BJ (cell line): ENCODE results near the gene GDF7.

DNA sequence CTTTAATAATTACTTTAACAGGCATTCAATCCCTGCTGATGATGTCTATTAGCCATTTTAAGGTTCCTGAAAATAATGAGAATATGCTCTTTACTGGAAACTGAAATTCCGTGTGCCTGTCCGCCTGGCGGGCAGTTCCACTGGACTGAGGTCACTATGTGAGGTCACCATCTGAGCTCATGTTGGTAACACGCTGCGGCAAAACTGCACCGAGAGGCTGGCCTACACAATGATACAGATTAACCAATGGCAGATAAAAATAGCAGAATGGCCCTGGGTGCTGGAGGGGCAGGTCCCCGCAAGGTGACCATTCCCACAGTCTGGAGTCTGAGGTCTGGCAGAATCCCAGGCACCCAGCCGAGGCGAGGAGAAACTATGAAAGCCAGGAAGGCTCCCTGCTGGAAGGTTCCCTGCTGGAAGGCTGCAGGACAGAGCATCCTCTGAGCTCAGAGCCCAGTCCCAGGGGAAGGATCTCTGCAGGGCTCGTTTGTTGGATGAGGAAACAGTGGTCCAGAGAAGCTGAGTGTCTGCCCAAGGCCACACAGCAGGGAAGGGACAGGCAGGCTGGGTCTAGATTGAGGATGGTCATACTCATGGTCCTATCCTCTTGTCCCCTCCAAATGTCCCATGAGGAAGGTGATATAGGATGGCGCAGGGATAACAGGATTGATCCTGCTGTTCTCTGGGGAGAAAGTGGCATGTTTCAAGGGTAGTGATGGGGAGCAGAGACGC lies 24.8 kb downstream of the HS1BP3 start:
- CAGE, long polyA plus RNA, result no peak
- RRBS, result no CpG with 5 or more reads among the region's 12 CpGs

- CAGE, long polyA plus RNA, result no peak
- RRBS, result 4% methylated on average over 30 of the region's 98 CpGs
Measured at GRCh38 chr2:20667085-20667874, at the start of gene GDF7. GDF7 (plus strand) TSS chr2:20667144.

GRCh38 chr2:20674949-20675436 lies 8.0 kb downstream of the GDF7 start:
- CAGE, long polyA plus RNA, result no peak
- RRBS, result no CpG with 5 or more reads among the region's 9 CpGs

GRCh38 chr2:21097092-21097652 lies 26.6 kb upstream of the TDRD15 start:
- CAGE, long polyA plus RNA, result no peak
- RRBS, result no CpG with 5 or more reads among the region's 9 CpGs

- CAGE, long polyA plus RNA, result no peak
- RRBS, result no CpG with 5 or more reads among the region's 2 CpGs
Measured at GRCh38 chr2:21422789-21423039, 298.9 kb downstream of the TDRD15 start.

DNA sequence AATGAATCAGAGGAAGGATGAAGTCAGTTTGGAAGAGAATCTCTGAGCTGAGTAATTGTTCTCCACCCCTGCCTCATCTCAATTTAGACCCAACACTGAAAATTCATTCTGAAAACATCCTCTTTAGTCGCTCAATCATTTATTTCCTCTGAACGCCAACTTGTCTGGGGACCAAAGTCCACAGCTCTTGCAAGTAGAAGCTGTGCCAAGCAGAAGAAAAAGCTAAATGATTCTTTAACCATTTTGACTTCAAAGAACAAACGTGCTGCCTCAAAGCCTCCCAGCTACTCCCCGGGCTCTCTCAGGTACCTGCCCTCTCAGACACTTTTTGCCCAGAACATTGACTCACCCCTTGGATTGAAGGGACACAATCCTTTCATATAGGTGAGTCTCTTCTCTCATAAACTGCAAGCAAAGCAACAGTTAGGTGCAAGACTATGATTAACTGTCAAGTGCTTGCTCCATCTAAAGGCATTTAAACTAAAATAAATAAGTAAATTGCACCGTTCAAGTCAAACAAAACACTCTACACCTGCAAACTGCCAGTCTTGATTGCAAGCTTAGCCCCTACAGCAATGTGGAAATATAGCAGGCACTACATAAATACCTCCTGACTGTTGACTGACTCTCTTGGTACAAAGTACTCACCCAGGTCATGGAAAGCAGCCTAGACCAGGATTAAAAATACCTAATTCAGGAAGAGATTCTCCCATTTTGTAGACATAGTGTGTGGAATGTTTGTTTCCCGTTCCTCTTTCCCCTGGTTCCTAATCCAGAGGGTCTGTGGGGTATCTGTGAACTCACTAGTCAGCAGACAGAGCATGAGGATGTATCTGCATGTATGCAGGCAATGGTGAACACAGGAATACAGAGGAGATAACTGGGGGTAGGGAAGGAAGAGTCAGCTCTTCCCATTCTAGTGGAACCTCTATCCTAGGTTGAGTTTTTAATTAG lies 176.7 kb upstream of the KLHL29 start:
- CAGE, long polyA plus RNA, result no peak
- RRBS, result no CpG with 5 or more reads among the region's 6 CpGs

DNA sequence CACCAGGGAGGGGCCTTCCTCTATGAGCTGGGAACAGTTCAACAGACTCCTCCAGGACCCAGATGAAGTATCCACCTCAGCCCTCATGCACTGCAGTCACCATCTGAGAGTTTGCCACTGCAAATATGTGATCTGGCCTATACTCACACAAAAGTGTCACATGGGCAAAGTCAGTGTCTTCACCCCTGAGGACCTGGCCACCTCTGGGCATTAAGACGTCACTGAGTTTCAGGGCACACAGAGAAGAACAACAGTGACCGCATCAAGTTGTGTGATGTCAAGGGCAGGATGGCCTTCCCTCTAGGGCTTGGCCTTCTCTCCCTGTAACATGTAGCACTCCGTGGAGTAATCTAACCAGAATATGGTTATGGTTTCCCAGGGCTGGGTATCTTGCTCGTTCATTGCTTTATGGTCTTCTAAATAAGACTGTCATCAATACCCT lies 136.8 kb upstream of the KLHL29 start:
- CAGE, long polyA plus RNA, result no peak
- RRBS, result no CpG with 5 or more reads among the region's 4 CpGs

- CAGE, long polyA plus RNA, result no peak
- RRBS, result 100% methylated on average over 1 of the region's 14 CpGs
Measured at GRCh38 chr2:23359858-23360403, 25.0 kb upstream of the KLHL29 start.

DNA sequence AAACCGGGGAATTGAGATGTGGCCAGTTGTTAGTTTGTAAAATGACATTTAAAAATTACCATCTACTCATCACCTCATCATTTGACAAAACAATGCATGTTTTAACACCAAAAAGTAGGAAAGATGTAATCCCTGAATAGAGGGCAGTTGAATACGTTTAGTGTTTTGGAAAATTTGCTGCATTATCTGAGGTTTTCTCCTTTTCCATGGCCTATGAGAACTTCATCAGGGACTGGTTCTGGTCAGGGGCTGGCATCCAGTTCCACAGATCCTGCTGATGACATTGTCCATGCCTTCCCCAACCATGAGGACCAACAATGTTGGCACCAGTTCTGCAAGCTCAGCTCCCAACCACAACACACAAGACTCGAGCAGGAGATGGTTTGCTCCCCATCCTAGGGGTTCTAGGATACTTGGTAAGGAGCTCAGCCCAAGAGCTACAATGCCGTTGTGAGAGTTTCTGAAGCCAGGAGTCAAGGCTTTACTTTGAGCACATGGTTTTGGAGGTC lies 20.4 kb downstream of the KLHL29 start:
- CAGE, long polyA plus RNA, result no peak
- RRBS, result no CpG with 5 or more reads among the region's 4 CpGs

GRCh38 chr2:23450013-23450418 lies 65.0 kb downstream of the KLHL29 start:
- CAGE, long polyA plus RNA, result no peak
- RRBS, result 78% methylated on average over 3 of the region's 15 CpGs

DNA sequence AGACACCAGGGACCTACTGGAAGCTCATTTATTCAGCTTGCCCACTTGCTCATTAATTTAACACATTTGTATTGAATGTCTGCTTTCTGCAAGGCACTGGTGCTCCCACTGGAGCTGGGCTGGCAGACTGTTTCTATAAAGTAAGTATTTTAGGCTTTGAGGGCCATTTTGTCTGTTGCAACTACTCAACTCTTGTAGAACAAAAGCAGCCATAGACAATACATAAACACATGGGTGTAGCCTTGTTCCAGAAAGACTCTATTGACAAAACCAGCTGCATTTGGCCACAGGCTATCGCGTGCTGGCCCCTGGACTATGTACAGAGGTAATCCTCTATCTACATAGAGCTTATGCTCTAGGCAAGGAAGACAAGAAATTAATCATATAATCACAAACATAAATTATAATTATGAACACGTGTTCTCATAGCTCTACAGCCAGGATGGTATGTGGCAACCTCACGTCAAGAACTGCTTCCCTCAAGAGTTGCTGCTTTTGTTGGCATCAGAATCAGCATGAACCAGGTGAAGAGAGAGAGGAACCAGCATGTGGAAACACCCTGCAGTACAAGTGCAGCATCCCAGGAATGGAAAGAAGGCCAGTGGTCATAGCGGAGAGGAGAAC lies 73.3 kb downstream of the KLHL29 start:
- CAGE, long polyA plus RNA, result no peak
- RRBS, result no CpG with 5 or more reads among the region's 5 CpGs

DNA sequence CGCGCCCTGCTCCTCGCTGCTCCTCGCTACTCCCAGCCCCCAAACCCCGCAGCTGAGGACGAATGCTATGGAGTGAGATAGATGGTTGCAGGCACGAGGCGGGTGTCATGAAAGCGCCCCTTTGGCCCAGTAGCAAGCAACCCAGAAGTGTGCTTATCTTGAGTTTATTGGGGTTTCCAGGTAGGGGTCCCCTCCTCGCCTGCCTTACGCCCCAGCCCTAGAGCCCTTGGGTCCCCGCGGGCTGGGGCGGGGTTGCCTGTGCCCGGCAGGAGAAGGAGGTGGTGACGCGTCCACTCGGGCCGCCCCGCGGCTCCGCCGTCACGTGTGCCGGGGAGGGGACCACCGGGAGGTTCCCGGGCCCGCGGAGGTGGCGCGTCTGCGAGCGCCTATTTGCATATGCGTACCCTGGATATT lies 263.8 kb downstream of the ATAD2B start:
- CAGE, long polyA plus RNA, result no peak
- RRBS, result 8% methylated on average over 11 of the region's 34 CpGs

- CAGE, long polyA plus RNA, result no peak
- RRBS, result 1% methylated on average over 7 of the region's 30 CpGs
Measured at GRCh38 chr2:24077246-24078104, 1.3 kb upstream of the SF3B6 start.

GRCh38 chr2:24096264-24096937 lies 11.8 kb upstream of the TP53I3 start:
- CAGE, long polyA plus RNA, result no peak
- RRBS, result no CpG with 5 or more reads among the region's 10 CpGs

GRCh38 chr2:24171186-24171489 lies 3.7 kb upstream of the FAM228A start:
- CAGE, long polyA plus RNA, result no peak
- RRBS, result no CpG with 5 or more reads among the region's 2 CpGs

DNA sequence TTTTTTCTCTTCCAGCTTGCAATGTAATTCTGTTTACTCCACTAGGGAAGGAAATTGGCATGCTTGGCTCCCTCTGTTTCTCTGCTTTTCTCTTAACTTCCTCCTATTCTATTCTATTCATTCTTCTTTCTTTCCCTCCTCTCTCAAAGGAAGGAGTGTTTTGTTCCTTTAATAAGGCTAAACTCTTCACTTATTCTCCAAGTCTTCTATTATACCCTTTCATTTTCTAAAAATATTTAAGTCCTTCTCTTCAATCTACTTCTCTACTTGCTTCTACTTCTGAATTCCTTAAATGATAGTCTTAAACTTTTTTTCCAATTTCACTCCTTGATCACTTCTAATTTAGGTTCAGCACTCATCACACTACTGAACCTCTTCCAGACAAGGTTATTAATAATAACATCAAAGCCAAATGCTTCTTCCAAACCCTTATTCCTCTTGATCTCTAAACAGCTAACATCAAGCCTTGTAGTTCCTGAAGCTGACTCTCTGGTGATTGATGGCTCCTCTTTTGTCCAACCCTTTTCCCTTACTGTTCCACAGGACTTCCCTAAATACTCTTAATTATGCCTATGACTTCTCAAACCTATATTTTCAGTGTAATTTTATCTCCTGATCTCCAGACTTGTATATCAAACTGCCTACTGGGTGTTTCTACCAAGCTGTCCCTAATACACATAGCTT lies 83.7 kb downstream of the FAM228A start:
- CAGE, long polyA plus RNA, result no peak

DNA sequence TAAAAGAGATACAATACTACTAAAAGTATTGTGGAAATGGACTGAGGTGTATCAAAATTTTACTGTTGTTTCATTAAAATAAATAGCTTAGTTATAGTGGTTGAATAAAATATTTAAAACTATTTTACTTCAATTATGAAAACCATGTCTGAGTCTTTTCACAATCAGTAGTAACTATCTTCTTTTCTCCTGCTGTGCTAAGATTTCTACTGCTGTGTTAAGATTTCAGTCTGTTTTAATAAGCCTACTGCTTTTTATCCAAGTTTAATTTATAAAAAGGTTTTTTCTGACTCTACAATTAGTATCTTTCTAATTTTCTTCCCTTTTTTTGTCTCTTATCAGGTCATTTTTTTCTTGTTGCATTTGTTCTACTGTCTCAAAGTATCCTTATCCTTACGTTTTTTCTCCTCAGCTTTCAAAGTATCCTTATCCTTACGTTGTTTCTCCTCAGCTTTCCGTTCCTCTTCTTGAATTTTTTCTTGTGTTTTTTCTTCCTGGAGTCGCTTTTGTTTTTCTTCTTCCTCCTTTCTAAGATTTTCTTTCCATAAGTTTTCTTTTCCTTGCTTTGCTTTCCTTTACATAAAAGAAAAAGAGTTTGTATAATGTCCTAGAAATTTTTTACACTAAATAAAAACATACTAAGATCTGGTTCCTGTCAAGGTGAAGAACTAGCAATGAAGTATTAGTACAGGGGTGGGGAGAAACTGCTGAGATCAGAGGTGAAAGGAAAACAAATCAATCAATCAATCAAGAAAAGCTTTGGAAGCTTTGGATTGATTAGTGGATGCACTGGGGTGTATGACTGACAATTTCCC lies 88.8 kb downstream of the ITSN2 start:
- CAGE, long polyA plus RNA, result no peak
- RRBS, result no CpG with 5 or more reads among the region's 4 CpGs

GRCh38 chr2:24497956-24498741 lies 7.1 kb downstream of the NCOA1 start:
- CAGE, long polyA plus RNA, result no peak
- RRBS, result no CpG with 5 or more reads among the region's 6 CpGs

DNA sequence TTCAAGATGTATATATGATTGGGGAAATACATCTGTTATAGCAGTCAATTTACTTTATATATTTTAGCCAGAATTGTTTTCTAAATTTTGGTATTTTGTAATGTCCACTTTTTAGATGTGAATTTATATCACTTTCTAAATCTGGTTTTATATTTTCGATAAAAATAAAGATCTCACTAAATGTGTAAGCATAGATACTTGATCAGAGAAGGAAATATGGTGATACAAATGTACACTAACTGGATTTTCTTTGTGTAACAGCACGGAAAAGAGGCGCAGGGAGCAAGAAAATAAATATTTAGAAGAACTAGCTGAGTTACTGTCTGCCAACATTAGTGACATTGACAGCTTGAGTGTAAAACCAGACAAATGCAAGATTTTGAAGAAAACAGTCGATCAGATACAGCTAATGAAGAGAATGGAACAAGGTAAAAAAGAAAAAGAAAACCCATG lies 127.7 kb downstream of the PTRHD1 start:
- CAGE, long polyA plus RNA, result no peak
- RRBS, result no CpG with 5 or more reads among the region's 4 CpGs

DNA sequence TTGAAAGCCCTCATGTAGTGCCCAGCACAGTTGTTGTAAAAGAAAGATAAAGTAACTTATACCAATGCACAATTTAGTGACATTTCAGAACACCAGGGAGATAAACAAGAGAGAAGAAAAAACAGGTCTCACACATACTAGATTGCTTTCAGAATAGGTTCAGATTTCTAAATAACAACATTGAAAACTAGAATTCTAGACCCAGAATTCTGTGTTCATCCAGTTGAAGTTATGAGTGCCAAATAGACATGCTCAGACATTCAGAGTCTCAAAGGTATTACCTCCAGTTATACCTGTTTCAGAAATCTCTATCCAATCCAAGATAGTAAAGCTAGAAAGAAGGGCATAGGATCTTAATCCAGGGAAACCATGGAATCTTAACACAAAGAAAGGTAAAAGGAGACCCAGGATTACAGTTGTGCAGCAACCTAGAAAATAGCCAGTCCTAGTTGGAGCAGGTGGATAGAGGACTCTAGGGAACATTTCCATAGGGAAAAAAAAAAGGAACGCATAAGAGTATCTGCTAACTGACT lies 124.8 kb downstream of the PTRHD1 start:
- CAGE, long polyA plus RNA, result no peak
- RRBS, result no CpG with 5 or more reads among the region's 1 CpG